PC-3 (cell line): ENCODE measurements around a stretch of chr19.

GRCh38 chr19:38183044-38183542, 40.9 kb downstream of the DPF1 start:
- RAMPAGE, long total RNA: no peak

DNA sequence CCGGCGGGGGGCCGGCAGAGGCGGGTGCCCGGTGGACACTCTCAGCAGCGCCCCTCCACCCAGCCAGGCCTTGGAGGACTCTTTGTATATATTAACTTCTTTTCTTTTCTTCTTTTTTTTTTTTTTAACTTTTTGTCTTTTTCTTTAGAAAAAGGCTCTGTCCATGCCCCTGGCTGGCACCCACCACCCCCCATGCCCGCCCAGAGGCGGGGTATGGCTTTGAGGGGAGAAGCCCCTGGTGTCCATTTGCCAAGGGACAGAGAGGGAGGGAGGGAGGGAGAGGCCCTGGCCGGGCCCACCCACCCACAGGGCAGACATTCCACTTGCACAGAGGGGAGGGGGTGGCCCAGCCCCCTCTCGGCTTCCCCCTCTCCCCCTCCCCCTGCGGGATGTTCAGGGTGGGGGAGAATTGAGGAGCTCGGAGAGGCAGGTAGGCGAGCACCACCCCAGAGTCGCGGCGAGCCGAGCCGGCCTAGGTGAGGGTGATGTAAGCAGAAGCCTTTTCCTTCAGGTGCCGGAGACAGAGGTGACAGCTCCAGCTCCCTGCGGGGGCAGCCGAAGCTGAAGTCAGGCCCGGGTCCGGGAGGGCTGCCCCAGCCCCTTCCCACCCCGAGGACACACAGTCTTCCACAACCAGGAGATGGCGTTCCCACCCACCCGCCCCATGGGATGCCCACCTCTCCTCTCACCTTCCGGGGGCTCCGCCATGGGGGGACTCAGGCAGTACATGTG, 12.3 kb downstream of the DPF1 start:
- RAMPAGE, long total RNA: no peak

DNA sequence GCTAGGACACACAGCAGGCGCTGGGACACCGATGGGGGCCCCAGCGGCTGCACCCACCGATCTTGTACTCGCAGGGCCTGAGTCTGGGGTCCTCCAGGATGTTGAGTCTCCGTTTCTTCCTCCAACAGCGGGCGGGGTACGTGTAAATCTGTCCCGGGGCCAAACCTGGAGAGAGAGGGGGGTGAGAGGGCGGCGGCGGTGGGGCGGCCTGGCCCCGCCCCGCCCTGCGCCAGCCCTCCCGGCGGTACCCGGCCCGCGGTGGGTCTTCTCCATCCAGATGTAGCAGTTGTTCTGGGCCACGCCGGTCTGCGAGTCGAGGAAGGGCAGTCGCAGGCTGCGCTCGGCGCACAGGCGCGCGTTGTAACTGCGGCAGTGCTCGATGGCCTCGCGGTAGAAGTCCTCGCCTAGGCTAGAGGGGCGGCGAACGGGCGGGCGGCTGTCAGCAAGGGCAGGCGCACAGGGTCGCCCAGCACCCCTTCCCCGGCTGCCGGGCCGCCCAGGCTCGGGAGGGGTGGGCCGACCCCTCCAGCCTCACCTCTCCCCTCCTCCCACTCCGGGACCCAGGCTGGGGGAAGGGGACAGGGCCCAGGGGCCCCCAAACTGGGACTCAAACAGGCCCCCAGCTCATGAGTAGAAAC, 1.6 kb downstream of the DPF1 start:
- RAMPAGE, long total RNA: no peak

- RAMPAGE, long total RNA: no peak
Measured at GRCh38 chr19:38229315-38230180, 5.5 kb upstream of the DPF1 start.

- RAMPAGE, long total RNA: no peak
Measured at GRCh38 chr19:38252623-38253971, 3.1 kb downstream of the PPP1R14A start.

DNA sequence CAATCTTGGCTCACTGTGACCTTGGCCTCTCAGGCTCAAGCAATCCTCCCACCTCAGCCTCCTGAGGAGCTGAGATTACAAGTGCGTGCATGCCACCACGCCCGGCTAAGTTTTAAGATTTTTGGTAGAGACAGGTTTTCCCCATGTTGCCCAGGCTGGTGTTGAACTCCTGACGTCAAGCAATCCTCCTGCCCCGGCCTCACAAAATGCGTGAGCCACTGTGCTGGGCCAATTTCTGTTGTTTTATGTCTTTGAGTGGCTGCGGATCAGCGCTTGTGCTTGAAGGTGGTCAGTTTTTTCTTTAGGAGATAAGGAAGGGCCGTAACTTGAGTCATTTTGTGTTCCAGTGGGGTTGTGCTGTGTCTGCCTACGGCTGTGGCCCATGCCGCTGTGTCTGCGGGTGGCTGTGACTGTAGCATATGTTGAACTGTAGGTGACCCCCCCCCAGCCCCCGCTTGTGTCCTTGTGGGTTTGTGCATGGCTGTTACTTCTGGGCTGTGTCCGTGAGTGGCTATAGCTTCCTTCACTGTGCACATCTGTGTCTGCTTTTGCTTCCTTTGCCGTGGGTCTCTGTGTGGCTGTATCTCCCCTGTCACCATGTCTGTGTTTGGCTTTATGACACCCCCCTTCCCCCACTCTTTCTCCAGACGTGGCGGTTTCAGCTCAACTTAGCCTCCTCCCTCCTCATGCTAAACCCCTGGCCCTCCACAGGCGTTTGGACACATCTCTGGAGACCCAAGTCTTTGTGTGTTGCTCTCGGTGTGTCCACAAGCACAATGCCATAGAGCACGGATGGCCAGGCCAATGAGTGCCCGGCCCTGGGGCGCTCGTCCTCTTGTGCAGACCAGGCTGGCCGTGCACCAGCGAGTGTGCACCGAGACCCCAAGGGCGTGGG, 741 bp downstream of the PPP1R14A start:
- RAMPAGE, long total RNA: no peak

- RAMPAGE, long total RNA: no peak
Measured at GRCh38 chr19:38278088-38278701, 13.8 kb downstream of the SPINT2 start.

- RAMPAGE, long total RNA: no peak
Measured at GRCh38 chr19:38374195-38374539, 204 bp upstream of the PSMD8 start.

DNA sequence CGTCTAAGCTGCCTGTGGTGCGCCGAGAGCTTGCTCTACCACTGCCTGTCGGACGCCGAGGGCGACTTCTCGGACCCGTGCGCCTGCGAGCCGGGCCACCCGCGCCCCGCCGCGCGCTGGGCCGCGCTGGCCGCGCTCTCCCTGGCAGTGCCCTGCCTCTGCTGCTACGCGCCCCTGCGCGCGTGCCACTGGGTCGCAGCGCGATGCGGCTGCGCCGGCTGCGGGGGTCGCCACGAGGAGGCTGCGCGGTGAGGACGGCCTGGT, 7.1 kb upstream of the FAM98C start:
- RAMPAGE, long total RNA: no peak

DNA sequence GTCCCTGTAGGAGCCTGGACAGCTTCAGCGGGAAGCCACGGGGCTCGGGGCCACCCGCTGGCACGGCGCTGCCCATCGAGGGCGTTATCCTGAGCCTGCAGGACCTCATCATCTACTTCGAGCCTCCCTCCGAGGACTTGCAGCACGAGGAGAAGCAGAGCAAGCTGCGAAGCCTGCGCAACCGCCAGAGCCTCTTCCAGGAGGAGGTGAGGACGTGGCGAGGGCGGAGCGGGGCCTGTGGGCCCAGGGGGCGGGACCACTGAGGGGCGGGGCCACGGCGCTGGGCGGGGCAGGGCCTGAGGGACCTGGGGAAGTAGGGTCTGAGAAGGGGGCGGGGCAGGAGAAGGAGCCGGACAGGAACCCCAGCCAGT, 19.3 kb downstream of the RYR1 start:
- RAMPAGE, long total RNA: no peak

DNA sequence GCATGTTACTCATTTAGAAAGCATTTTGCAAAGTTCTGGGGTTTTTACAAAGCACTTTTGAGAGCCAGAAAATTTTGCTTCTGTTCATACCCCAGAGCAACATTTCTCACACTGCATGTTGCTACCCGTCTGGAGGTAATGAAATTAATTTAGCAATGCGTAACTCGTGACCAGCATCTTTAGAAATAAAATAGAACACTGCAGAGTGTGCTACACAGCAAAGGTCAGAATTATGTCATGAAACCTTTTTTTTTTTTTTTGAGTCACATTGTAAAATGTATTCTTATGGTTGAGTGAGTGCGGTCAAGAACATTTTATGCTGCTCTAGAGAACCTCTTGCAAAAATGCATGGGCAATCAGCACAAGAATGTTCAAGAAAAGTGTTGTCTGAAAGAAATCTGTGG, 58.1 kb downstream of the MAP4K1 start:
- RAMPAGE, long total RNA: no peak

DNA sequence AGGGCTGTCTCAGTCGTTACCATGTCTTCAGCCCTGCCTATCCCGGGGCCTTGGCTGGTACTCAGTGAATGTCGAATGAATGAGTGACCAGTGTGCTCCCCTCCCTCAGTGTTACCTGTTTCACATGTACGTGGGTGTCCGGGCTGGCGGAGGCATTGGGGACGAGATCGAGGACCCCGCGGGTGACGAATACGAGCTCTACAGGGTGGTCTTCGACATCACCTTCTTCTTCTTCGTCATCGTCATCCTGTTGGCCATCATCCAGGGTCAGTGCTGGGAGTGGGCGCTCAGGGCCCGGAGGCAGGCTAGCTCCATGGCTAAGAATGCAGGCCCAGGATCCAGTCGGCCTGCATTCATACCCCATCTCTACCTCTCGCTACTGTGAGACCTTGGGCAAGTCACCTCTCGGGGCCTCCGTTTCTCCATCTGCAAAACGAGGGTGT, 32.9 kb downstream of the MAP4K1 start:
- RAMPAGE, long total RNA: no peak

- RAMPAGE, long total RNA: no peak
Measured at GRCh38 chr19:38657515-38658339, 10.3 kb downstream of the ACTN4 start.

DNA sequence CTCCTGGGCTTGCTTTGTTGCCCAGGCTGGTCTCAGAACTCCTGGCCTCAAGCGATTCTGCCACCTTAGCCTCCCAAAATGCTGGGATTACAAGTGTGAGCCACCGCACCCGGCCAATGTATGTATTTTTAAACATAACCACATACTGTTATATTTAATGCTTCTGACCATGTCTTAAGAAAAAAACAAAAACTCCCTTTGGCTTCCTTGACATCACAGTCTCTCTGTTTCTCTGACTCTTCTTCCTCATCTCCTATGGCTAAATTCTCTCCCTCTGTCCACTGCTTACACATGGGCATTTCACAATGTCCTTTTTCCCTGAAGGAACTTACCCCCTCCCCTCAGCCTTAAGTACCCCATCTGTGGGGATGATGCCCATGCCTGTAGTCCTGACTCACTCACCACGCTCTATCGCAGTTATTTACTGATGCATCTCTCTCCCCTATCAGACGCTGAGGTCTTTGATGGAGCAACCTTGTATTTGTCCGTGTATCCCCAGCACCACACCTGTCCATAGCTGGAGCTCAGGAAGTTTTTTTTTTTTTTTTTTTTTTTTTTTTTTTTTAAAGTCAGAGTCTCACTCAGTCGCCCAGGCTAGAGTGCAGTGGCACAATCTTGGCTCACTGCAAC, 32.3 kb downstream of the ACTN4 start:
- RAMPAGE, long total RNA: no peak

DNA sequence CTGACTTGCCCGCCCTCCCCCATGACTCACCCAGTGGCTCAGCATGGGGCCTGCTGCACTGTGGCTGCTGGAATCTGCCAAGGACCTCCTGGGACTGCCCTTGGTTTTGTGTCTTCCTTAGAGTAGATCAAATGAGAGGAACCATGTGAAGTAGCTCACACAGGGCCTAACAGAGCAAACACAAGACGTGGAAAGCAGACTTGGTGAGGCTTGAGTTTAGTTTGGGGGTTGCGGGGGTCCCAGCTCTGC, 36.3 kb downstream of the ACTN4 start:
- RAMPAGE, long total RNA: no peak

DNA sequence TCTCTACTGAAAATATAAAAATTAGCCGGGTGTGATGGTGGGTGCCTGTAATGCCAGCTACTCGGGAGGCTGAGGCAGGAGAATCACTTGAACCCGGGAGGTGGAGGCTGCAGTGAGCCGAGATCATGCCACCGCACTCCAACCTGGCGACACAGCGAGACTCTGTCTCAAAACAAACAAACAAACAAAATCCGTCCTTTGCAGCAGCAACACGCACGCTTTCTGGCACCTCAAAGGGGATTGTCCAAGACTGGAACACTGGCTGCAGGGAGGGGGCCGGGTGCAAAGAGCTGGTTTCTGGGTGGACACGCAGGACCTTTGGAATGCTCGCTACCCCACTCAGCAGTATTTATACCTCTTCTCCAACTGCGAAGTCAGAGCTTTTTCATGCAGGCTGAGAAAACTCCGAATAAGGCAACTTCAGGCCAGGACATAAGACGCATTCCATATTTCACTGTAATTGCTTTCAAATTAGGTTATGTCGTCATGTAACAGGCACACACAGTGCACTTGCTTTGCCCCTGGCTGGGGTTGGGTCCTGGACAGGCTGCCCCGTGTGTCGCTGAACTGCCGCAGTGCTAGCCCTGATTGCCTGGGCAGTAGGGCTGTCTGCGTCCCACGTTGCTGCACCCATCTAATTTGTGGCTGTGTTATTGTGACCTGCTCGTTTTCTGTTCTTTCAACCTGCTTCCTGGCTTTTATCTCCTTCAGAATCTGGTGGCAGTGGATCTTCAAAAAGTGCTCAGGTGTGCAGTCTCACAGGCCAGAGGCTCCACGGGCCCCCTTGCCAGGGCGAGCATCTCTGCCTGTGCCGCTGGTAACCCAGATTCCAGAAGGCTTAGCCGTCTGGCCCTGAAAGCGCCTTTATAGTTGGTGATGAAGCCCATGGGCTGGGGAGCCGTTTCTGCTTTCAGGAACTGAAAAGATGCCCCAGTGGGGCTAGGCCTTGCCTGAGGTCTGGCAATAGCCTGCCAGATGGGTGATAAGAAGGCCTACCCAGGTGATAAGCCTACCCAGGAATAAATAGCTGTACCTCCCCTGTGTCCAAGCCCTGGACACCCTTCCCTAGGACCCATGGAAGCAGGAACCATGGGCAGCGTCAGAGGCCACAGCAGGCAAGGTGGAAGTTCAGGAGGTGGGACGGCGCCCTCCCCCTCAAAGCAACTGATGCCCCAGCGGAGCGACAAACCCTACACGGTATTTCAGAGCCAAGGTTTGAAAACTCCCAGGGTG, 44.7 kb downstream of the ACTN4 start:
- RAMPAGE, long total RNA: no peak

GRCh38 chr19:38694560-38694759, 47.0 kb downstream of the ACTN4 start:
- RAMPAGE, long total RNA: no peak

DNA sequence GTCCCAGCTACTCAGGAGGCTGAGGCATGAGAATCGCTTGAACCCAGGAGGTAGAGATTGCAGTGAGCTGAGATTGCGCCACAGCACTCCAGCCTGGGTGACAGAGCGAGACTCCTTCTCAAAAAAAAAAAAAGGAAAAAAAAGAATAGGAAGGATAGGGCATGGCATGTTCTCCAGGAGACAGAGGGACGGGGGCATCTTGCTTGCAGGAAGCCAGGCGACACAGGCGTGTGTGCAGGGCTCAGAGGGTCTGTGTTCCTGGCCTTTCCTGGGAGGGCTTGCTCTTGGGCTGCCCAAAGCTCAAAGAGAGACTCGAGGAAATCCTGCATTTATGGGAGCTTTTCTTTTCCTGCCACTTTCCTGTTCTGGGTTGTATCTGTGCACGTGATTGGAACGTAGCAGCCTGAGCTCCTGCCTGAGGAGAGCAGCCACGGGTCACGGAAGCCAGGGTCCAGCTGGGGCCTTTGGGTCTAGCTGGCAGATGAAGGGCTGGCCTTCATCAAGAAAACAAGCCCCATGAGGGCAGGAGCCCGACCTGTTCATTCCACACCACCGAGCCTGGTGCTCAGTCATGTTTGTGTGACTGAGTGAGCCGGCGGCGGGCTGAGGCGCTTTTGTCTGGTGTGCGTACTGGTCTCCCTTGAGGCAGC, 44.5 kb downstream of the CAPN12 start:
- RAMPAGE, long total RNA: no peak

DNA sequence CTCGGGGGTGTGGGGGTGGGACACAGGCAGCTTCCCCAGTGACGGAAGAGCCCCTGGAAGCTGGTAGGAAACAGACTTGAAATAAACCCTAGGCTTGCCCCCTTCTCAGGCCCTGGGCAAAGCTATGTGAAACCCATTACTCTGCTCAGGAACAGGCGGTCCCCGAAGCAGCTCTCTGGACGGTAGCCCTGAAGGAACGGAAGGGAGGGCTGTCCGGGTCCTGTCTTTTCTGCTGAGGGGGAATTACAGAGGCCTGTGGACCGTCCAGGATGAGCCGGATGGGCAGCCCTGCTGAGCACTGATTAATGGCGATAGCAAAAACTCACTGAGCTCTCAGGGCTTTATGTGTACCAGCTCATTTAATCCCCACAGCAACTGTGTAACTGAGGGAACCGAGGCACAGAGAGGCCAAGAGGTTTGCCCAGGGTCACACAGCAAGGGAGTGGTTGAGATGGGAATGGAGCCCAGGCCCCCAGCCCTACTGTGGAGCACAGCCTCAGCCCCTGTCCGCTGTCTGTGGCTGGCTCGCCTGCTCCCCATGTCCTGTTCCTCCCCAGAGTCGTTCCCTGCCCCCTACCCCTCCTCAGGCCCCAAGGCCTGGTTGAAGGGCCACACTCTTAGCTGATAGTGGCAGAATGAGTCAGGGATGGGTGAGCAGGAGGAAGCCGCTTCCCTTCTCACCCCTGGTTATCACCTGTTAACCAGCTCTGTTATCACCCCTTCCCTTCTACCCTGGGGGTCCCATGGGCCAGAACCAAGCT, 21.4 kb downstream of the CAPN12 start:
- RAMPAGE, long total RNA: no peak

DNA sequence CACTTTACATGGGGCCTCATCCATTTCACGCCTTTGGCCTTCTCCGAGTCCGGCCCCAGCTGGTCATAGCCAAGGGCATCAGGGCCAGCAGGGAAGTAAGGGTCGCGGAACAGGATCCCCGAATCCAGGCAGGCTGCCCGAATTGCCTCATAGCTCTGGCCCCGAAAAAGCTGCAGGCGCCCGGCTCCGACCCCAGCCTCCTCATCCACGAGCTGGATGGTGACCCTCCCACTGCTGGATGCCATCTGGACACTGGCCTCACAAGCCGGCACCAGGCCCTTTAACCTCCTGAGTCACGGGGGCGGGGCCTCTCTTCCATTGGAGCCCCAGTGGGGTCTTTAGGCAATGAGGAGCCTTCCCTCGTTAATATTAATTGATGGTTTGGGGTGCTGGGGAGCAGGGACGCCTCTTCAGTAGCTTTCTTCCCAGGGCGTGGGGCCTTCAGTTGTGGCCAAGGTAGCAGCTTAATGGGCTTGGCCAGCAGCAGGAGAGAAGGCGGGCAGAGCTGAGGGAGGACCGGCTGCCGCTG, 289 bp downstream of the CAPN12 start:
- RAMPAGE, long total RNA: no peak